ENCODE measurements around the gene EED.

DNA sequence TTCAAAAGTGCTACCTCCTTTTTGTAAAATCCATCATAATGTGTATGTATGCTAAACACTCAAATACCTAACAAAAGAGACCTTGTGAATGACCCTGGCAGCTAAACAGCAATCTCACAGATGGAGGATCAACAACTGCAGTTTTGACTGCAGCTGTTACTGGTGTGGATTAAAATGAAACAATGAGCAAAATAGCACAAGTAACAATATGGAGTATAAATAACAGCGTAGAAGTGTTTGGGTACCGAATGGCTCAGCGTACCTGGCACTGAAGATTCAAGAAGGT is 1.4 kb downstream of the CCDC90B start:
- PRO-cap = no peak
- RRBS = no CpG with 5 or more reads among the region's 3 CpGs

GRCh38 chr11:83691313-83691940 is 405.3 kb upstream of the CCDC90B start:
- PRO-cap = no peak
- RRBS = no CpG with 5 or more reads among the region's 10 CpGs

GRCh38 chr11:84019587-84019897 is 733.4 kb upstream of the CCDC90B start:
- PRO-cap = no peak
- RRBS = no CpG with 5 or more reads among the region's 5 CpGs

DNA sequence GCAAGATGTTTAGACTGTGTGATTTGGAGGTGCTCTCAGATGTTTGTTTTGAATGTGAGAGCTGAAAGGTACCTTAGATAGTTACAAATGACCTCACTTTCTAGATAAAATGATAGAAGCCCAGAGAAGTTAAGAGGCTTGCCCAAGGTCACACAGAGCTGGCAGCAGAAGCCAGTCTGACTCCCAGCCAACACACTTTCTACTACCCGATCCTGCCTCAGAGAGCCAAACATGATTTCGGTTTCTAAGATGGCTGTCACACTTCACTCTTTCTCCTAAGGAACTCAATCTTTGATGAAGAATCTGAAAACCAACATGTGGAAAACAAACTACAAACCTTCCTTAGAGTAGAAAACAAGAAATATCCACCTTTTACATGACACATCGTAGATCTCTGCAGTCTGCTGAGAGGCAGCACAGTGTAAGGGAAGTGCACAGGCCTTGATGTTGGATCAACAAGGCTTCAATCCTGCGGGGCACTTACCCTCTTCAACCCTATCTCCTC is 58.6 kb downstream of the SYTL2 start:
- PRO-cap = no peak
- RRBS = no CpG with 5 or more reads among the region's 4 CpGs

DNA sequence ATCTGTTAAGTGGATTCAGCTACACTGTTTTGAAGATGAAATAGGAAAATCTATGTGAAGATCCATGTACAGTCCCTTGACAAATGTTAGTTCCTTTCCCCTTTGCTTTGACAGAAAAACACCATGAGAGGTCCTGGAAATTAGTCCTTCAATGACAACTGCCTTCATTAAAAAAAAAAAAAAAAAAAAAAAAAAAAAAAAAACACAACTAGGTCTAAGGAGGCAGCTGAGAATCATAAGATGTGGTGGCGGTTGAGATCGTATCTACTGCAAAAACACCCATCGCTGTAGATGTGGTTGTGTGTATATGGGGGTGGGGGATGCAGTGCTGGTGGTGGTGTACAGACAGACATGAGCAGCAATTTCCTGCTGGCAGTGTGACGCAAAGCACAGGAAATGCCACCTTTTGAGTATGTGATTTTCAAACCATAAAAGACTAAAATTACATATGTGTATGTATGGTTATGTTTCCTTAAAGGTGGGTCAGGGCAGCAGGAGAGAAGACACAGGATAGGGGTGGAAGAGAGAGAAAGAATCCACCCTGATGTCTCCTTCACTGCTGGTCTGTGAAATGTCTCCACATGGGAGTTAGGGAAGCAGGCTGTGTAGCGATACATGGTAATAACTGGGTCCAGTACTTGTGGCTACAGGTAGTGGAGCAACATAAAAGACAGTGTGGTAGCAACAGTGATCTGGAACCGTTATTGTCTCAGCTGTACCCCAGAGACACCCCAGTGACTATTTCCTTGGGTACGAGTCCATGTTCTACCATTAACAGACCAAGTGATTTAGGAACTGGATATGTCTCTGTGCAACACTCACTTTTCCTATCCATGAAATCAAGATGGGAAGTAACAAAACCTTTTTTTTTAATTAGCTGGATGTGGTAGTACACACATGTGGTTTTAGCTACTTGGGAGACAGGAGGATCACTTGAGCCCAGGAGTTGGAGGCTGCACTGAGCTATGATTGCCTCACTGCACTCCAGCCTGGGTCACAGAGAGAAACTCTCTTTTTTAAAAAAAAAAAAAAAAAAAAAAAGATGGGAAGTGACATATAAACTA is 57.9 kb downstream of the SYTL2 start:
- PRO-cap = no peak
- RRBS = no CpG with 5 or more reads among the region's 7 CpGs

- PRO-cap = no peak
- RRBS = no CpG with 5 or more reads among the region's 4 CpGs
Observed at GRCh38 chr11:85950748-85951134, 95.6 kb downstream of the CCDC83 start.

GRCh38 chr11:86019757-86020514 is 48.9 kb downstream of the PICALM start:
- PRO-cap = no peak
- RRBS = no CpG with 5 or more reads among the region's 2 CpGs

- PRO-cap = no peak
- RRBS = no CpG with 5 or more reads among the region's 1 CpG
Observed at GRCh38 chr11:86029635-86029961, 39.3 kb downstream of the PICALM start.

DNA sequence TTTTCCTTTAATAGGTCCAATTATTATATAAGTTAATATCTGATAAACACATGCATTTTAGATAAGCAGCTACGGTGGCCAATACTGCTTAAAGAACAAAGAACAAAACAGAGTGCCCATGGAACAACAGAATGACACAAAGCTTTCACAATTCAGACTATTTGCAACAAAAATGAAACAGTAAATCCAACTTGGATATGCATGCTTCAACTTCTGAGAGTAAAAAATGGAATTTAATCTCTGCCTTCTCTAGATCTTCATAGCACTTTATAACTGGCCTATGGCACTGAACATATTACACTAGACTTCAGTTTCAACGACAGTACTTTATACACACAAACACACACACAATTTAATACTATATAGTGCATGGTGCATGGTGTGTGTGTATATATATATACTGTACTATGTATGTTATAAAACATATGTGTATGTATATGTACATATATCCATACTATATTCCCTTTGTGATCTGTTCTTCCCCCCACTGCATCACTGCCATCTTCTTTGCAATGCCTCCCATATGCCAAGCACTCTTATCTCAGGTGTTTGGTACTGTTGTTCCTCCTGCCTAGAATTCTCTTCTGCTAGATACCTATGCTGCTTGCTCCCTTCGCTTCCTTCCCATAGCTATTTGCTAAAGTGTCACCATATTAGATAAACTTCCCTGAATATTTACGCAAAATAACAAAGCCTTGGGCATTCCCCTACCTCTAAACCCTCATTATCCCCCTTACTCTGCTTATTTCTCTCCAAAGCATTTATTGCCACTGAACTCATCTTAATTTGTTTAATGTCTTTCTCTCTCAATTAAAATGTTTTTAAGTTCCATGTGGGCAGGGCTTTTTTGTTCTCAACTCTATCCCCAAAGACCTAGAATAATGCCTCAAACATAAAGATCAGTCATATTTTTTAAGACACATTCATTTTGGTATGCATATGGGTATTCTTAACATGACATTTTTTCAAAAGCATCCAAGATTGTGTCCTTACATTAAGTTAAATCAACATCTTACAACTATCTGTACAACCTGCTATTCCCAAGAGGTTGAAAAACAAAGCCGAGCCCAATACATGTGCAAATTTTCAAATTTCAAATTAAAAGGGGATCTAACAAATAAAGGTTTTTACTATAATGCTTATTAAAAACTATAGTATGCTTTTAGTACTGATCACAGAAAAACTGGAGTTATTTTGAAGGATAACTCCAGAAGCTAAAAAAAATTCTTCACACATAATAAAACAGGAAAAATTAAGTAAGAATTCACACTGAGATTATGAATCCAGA is 35.5 kb downstream of the PICALM start:
- PRO-cap = no peak
- RRBS = no CpG with 5 or more reads among the region's 5 CpGs

- PRO-cap = bidirectional peak, plus-strand start at chr11:86244789, minus-strand start at chr11:86244427; bidirectional peak, plus-strand start at chr11:86245236, minus-strand start at chr11:86245095
- RRBS = 1% methylated on average over 9 of the region's 76 CpGs
Observed at GRCh38 chr11:86244649-86245741, at the start of gene EED. Gene EED (plus strand): TSS chr11:86244753.

- PRO-cap = no peak
- RRBS = no CpG with 5 or more reads among the region's 6 CpGs
Observed at GRCh38 chr11:86440692-86441460, 66.2 kb downstream of the CCDC81 start.

- PRO-cap = no peak
- RRBS = no CpG with 5 or more reads among the region's 4 CpGs
Observed at GRCh38 chr11:86476054-86476599, 101.4 kb downstream of the CCDC81 start.

GRCh38 chr11:86508436-86509117 is 133.9 kb downstream of the CCDC81 start:
- PRO-cap = no peak
- RRBS = no CpG with 5 or more reads among the region's 5 CpGs

DNA sequence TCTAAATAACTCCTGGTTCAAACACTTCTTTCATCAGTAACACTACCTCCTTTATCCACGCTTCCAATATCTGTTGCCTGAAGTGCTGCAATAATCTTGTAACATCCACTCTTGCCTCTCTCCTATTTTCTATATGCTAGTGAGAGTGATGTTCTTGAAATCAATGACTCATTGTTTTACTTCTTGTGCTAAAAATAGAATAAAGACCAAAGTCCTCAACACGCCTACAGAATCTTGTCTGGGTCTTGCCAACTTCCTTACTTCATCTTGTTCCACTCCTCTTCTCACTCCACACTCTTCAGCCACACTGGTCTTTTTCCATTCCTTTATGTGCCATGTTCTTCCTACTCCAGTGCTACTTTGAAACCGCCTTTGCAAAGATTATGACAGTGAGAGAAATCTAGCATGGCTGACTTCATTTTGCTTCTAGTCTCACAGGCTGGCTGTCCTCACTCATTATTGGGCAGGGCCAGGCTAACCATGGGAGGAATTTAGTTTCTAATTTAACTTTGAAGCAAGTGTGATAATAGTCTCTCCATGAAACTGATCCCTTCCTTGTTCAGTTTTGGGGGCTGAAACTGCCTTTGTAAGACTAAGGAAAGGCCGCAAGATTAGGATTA is 136.5 kb downstream of the CCDC81 start:
- PRO-cap = no peak
- RRBS = no CpG with 5 or more reads among the region's 4 CpGs

GRCh38 chr11:86551175-86551771 is 176.6 kb downstream of the CCDC81 start:
- PRO-cap = no peak
- RRBS = no CpG with 5 or more reads among the region's 3 CpGs

DNA sequence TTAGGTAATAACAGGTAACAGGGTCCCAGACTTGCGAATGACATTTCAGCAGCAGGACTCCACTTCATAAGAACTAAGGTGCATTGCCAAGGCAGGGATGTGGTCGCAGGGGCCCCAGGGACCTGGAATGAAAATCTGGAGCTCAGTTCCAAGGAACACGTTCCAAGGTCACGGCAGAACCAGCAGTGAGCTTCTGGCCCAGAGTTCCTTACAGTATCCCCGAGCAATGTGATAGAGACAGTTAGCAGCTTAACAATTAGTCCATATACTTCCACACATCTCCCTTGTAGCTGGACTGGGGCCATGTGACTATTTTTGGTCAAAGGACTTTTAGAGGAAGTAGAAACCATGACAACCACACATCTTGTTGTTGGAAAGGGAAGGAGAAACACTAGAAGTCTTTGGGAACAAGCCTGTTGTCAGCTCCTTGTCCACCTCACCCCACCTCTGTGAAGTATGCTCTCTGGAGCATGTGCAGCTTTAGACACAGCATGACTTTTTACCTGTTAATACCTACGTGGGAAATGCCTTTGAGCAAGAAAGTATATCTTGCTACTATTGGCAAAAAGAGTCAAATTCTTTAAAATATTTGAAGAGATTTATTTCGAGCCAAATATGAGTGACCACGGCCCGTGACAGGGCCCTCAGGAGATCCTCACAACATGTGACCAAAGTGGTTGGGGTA is 203.1 kb upstream of the PRSS23 start:
- PRO-cap = no peak
- RRBS = no CpG with 5 or more reads among the region's 9 CpGs

DNA sequence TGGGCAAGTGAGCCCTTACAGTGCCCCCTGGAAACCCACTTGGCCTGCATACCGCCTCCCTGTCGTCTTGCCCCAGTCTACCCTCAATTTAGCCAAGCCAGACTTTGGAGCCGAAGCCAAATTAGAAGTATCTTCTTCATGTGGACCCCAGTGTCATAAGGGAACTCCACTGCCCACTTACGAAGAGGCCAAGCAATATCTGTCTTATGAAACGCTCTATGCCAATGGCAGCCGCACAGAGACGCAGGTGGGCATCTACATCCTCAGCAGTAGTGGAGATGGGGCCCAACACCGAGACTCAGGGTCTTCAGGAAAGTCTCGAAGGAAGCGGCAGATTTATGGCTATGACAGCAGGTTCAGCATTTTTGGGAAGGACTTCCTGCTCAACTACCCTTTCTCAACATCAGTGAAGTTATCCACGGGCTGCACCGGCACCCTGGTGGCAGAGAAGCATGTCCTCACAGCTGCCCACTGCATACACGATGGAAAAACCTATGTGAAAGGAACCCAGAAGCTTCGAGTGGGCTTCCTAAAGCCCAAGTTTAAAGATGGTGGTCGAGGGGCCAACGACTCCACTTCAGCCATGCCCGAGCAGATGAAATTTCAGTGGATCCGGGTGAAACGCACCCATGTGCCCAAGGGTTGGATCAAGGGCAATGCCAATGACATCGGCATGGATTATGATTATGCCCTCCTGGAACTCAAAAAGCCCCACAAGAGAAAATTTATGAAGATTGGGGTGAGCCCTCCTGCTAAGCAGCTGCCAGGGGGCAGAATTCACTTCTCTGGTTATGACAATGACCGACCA is 7.6 kb downstream of the PRSS23 start:
- PRO-cap = no peak
- RRBS = no CpG with 5 or more reads among the region's 21 CpGs

DNA sequence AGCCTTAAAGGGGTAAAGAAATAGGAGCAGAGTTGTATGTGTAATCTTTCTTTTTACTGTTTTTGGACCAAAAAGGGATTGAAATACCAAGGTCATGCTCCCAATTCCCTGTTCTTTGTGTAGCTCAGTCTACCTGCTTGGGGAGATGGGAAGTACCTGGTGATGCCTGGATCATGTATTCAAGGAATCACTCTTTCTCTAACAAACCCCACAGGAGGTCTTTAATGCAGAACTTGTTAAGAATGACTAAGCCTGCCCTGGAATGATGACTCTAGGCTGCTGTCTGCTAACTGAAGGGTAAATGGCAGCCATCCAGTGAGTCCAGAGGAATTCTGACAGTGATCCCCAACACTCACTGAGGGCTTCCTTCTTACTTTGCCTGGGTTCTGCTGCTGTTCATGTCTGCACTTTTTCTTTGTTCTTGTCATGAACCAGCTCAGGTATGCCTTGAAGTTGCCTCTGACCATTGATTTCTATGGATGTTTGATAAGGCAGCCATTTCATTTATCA is 11.3 kb downstream of the PRSS23 start:
- PRO-cap = no peak

- PRO-cap = no peak
- RRBS = no CpG with 5 or more reads among the region's 2 CpGs
Observed at GRCh38 chr11:86812077-86812316, 11.7 kb downstream of the PRSS23 start.

DNA sequence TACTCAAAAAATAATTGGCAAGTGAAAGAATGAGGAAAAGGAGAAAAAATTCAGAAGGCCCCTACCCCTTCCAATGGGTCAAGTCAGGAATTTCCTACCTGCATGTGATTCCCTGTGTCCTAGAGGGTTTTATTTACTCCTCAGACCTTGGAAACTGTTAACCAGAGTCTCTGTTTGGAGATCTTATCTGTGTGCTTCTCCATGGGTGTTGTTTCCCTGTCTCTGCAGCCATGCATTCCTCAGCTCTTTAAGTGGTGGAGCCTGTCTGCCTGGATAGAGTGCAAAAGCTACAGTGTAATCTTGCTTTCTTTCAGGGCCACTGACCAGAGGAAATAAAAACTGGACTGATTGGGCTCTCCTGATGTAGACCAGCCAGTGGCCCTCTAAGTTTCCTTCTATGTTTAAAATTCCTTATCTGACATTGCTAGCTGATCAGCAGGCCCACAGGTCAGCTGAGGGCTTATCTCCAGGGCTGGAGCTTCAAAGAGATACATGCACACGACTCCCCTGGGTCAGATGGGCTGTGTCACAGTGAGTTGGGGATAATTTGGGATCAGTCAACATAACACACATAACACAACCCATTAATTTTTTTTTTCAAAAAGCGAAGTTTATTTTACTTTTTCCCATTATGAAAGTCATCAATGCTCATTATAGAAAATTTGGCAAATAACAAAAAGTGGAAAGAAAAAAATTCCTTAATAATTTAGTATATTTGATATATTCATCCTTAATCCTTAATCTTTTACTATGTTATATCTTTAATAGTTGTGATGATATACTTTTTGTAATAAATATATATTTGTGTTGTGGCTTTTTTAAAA is 37.4 kb upstream of the TMEM135 start:
- PRO-cap = no peak
- RRBS = no CpG with 5 or more reads among the region's 2 CpGs